Transverse colon (tissue), 4 donors: ENCODE data around the genes KLC1 and TDRD9.

DNA sequence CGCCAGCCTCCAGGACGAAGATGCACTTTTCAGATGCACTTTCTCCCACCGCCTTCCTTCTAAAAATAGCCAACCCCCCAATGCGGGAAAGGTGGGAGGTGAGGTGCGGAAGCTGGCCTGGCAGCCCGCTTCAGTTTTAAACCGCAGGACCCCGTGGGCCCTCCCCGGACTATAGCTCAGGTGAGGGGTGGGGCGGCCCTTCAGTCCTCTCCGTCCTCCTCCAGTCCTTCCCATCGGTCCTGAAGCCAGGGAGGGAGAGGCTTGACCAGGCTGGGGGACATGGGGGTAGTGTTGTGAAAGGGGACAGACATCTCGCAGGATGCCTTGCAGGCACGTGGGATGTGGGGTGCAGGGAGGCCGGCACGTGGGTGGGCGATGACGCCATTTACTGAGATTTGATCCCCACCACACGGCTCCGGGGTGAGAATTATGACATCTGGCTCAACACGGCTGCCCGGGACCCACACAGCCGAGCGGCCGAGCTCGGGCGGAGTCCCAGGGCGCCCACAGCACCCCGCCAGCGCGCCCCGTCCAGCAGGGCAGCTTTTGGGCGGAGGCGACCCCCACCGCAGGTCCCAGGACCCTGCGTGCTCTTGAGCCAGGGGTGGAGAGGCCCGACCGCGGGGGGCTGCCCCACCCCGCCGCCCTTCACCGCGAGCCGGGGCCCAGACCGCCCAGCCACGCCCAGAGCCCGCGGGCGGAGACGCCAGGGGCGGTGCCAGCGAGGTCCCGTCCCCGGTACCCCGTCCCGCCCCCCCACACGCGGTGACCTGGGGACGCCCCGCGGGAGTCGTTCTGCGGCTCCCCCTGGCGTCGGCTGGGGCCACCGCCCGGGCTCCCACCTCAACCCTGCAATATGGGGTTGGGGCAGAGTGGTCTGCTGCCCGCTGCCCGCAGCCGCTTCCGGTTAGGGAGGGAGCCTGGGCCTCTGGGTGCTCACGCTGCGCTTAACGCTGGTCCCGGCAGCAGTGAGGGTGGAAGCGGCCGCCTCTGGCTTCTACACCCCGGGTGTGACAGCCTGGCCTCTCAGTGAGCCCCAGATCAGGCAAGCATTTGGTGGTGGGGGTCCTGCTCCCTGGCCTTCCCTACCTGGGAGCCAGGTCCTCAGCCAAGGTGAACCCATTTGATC lies 3.2 kb upstream of the EXOC3L4 start:
- PRO-cap, result bidirectional peak, plus-strand start at position 759 of the sequence, minus-strand start at position 672 of the sequence
- RAMPAGE, long total RNA, 4 experiments, result no peak in any of the 4 experiments

GRCh38 chr14:103098473-103098983 lies 4.0 kb downstream of the EXOC3L4 start:
- PRO-cap, result no peak
- RAMPAGE, long total RNA, 4 experiments, result no peak in any of the 4 experiments

DNA sequence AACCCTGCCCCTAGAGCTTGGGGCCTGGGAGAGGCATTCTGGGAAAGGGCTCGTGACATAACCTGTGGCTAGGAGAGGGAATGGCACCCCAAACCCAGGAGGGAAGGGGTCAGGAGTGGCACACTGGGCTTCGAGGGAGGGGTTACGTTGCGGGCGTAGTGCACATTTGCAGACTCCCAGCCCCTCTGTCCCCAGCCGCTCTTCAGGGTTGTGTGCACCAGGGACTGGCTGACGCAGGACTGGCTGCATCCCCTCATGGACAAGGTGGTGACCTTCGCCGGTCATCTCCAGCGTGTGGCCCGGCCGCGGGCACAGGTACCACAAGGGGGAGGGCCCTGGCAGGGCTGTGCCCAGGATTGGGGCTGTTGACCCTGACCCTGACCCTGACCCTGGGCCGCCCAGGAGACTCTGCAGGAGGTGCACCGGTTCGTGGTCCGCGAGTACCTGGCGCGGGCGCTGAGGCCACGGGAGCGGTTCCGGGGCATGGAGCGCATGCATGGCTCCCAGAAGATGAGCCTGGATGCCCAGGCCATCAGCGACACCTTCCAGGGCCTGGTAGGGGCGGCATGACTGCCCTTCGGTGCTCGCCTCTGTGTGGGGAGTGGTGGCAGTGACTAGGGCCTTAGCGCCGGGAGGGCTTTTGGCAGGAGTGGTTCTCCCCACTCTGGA lies 12.8 kb downstream of the EXOC3L4 start:
- PRO-cap, result no peak
- RAMPAGE, long total RNA, 4 experiments, result start-site peak on the plus strand in 1 of 4 experiments, centred at position 247 of the sequence, 10 reads per replicate

GRCh38 chr14:103108778-103109368 lies 14.3 kb downstream of the EXOC3L4 start:
- PRO-cap, result no peak
- RAMPAGE, long total RNA, 4 experiments, result no peak in any of the 4 experiments

- PRO-cap, result unidirectional peak, minus-strand start at chr14:103123802
- RAMPAGE, long total RNA, 4 experiments, result start-site peak on the plus strand in 1 of 4 experiments, at chr14:103123457-103123926 at its widest, 46 reads per replicate
Observed at GRCh38 chr14:103123649-103124033, 380 bp downstream of the TNFAIP2 start.

- PRO-cap, result no peak
- RAMPAGE, long total RNA, 4 experiments, result no peak in any of the 4 experiments
Observed at GRCh38 chr14:103127541-103127932, 4.3 kb downstream of the TNFAIP2 start.

DNA sequence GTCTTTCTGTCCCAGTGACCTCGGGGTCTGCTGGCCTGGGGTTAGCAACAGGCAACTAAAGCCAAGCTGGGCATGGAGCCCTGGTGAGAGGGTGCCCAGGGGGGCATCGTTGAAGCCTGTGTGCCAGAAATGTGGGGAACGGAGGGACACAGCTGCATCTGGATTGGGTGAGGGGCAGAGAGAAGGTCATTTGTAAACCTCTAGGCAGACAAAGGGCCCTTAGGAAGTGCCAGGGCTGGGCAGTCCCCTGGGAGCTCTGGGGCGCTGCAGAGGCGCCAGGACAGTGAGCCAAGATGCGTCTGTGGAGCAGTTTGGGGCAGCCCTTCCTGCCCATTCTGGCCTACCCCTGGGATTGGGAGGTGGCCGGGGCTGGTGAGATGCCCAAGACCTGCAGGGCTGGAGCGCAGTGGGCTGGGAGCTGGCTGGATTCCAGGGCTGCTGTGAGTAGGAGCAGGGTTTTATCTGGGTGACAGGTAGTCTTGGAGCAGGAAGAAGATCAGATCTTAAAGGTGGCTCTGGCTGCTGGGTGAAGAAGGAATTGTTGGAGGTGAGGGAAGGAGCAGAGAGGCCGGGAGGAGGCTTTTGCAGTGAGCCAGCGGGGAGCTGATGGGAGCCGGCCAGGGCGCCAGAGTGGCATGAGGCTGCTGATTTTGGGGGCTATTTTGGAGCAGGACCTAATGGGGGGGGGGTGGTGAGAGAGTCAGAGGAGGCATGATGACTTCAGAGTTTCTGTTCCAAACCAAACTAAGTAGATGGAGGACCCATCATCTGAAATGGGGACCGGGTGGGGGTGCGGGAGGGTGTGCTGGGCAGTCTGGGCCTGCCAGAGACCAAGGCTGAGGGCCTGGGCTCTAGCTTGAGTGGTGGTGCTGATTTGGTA lies 5.8 kb downstream of the TNFAIP2 start:
- PRO-cap, result no peak
- RAMPAGE, long total RNA, 4 experiments, result no peak in any of the 4 experiments

DNA sequence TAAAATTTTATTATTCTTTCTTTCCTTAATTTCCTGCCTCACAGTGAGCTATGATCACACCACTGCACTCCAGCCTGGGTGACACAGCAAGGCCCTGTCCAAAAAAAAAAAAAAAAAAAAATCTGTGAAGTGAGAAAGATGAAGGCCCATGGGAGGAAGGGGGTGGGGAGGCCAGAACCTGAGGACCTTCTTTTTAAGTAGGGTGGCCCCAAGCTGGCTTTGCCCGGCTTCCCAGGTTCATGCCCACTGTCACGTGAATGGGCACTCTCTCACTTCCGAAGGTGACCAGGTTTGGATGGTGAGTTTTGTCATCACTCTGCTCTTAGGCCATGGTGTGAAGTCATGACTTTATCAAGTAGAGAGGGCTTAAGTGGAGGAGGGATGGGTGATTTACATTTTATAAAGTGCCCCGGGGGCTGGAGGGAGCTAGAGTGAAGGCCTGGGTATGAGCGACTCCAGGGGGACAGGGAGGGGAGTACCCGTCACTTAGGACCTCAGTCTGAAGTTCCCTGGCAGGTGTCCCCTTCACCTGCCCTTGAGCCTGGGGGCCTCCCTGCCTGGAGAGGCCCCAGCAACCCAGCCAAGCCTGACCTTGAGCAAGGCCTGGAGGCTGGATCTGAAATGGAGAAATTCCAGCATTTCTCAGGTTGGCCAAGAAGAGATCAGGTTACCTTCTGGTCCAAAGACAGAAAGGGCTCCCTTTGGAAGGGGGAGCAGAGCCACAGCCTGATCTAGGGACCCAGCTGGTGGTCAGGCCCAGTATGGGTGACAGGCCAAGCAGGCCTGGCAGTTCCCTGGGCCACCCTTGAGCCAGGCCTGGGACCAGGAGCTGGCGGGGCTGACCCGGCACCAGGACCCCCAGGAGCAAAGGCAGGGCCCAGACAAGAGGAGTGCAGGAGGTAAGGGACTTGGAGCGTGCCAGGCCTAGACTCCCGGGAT lies 82.5 kb downstream of the TNFAIP2 start:
- PRO-cap, result no peak
- RAMPAGE, long total RNA, 4 experiments, result no peak in any of the 4 experiments

GRCh38 chr14:103206753-103207482 lies 83.7 kb downstream of the TNFAIP2 start:
- PRO-cap, result bidirectional peak, plus-strand start at chr14:103207352, minus-strand start at chr14:103207151
- RAMPAGE, long total RNA, 4 experiments, result start-site peak on the minus strand in 1 of 4 experiments, at chr14:103207143-103207262 at its widest, 6 reads per replicate

DNA sequence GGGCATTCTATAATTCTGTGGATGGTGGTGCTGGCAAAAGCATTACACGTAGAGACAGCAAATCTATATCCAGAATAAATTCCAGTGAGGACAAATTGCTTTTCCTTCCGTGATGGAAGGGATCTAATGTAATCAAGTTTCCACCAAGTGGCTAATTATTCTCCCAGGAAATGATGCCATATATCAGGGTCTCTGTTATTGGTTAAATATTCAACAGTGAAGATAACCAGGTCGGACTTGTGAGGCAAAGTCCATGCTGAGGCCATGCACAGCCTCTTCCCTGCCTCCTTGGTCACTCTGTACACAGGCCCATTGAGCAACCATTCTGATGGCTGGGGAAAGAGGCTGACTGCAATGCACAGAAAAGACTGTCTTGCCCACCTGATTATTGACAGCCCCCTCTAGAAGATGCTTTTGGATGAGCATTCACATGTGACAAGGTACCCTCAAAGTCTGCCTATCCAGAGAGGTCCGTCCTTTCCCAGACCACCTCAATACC lies 90.1 kb downstream of the TNFAIP2 start:
- PRO-cap, result no peak
- RAMPAGE, long total RNA, 4 experiments, result no peak in any of the 4 experiments

DNA sequence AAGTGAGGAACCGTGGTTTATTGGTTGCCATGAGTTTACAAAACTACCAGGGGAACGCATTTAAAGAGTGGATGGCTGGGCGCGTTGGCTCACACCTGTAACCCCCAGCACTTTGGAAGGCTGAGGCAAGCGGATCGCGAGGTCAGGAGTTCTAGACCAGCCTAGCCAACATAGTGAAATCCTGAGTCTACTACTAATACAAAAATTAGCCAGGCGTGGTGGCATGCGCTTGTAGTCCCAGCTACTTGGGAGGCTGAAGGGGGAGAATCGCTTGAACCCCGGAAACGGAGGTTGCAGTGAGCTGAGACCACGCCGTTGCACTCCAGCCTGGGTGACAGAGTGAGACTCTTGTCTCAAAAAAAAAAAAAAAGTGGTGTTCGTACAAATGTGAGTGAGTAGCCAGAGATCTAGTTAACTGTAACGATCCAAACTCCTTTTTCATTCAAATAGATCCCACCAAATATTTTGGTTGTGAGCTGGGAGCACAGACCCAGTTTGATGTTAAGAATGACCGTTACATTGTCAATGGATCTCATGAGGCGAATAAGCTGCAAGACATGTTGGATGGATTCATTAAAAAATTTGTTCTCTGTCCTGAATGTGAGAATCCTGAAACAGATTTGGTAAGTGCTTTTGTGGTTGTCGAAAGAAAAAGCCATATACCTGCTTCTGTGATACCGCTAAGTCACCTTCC lies 2.3 kb downstream of the EIF5 start:
- PRO-cap, result no peak
- RAMPAGE, long total RNA, 4 experiments, result start-site peak on the plus strand in 1 of 4 experiments, centred at position 545 of the sequence, 25 reads per replicate

DNA sequence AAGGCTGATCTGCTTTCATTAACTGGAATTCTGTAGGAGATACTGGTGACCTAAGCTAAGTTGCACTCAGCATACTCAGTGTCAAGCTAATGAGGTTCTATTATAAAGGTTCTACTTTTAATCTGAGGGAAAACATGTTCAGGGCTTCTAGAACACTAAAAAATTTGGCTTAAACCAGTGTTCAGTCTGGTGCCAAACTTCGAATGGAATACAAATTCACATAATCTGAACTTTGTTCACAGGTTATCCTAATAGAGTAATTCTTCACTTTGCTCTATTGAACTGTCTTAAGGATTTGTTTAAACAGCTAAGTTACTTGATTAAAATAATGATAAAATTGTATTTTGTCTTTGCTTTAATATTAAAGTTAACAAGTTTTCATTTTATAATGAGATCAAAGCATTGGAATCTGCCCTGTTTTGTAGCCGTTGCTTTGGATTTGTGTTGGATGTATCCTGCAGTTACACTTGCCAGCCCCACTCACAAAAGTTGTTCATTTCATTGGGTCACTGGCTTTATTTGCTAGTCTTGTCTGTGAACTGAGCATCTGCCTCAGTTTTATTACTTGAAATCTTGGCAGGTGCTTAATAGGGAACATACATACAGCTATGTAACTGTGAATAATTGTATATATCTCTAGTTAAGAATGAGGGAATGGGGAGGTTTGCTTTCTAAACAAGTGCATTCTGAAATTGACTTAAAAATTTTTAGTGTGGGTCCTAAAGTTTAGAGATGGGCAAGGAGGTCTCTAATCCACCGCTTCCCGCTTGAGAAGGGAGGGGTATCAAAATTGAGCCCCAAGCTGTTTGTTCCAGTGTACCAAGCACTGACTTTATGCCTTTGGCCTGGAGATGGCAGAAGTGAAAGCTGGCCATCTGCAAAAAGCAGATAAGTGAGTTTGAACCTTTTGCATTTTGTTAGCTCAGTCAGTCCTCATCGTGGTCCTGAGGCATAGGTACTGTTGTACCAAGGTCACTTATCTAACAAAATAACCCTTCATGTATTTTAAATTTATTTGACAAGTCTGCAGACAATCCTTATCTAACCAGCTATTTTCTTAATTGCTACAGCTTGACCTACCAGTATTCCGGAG lies 9.1 kb downstream of the EIF5 start:
- PRO-cap, result no peak
- RAMPAGE, long total RNA, 4 experiments, result no peak in any of the 4 experiments

DNA sequence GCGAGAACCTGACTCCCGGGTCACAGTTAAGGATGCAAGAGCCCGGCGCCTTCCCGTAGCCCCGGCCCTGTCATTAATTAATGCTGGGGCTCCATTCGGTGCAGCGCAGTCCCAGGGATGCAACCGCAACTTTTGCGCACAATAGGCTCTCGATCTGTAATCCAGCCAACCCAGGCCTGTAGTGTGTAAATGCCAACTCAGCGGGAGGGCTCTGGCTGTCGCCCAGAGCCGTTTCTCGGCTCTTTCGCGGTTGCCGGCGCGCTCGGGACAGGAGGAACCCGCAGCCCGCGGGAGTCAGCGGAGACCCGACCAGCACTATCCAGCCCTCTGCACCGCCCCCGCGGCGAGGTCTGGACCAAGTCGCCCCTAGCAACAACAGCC lies 296 bp upstream of the MARK3 start:
- PRO-cap, result bidirectional peak, plus-strand start outside the sequence, minus-strand start at position 317 of the sequence
- RAMPAGE, long total RNA, 4 experiments, result no peak in any of the 4 experiments

DNA sequence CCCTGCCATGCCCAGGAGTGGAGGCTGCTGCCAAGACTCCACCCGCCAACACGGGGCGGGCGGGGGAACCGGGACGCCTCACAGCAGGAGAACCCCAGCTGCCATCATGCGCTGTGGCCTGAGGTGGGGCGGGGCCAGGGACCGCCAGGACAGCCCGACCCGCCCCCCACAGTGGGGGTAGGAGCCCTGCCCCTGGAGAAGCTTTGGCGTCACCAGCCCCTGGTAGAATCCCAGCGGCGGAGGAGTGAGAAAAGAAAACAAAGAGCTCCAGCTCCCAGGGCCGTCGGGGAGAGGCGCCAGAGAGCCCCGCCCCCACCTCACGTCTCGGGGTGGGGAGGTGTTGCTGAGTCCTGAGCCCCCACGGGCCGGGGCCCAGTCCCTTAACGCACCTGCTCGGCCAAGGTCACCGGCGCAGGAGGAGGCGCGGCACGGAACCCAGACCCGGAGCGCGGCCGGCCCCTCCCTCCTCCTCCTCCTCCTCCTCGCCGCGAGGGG lies 1.9 kb downstream of the CKB start:
- PRO-cap, result bidirectional peak, plus-strand start outside the sequence, minus-strand start at position 454 of the sequence
- RAMPAGE, long total RNA, 4 experiments, result start-site peak on the minus strand in 1 of 4 experiments, centred at position 425 of the sequence, 25 reads per replicate

- PRO-cap, result unidirectional peak, plus-strand start at chr14:103628768; bidirectional peak, plus-strand start at chr14:103629211, minus-strand start at chr14:103629119
- RAMPAGE, long total RNA, 4 experiments, result start-site peak on the plus strand in 2 of 4 experiments, at chr14:103629350-103629452 at its widest, 27 to 28 reads per replicate
Observed at GRCh38 chr14:103628592-103629502, at the start of gene KLC1. Gene KLC1 (plus strand): TSS chr14:103629211.

GRCh38 chr14:103634080-103634792 lies 5.2 kb downstream of the KLC1 start:
- PRO-cap, result no peak
- RAMPAGE, long total RNA, 4 experiments, result start-site peak on the plus strand in 1 of 4 experiments, at chr14:103634203-103634267 at its widest, 8 reads per replicate

GRCh38 chr14:103654305-103654968 lies 25.4 kb downstream of the KLC1 start:
- PRO-cap, result no peak
- RAMPAGE, long total RNA, 4 experiments, result start-site peak on the plus strand in 2 of 4 experiments, at chr14:103654704-103654817 at its widest, 23 to 287 reads per replicate

DNA sequence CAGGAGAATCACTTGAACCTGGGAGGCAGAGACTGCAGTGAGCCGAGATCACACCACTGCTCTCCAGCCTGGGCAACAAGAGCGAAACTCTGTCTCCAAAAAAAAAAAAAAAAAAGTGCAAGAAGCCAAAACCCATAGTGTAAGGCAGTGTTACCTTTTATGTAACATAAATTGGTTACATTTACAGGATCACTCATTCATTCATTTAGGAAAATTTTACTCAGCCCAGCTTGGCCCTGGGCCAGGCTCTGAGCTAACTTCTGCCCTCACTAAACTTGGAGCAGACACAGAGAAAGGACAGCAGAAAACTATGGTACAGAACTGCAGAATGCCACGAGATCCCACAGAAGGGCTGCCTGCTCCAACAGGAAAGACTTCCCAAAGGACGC lies 19.1 kb downstream of the PPP1R13B start:
- PRO-cap, result no peak
- RAMPAGE, long total RNA, 4 experiments, result no peak in any of the 4 experiments

DNA sequence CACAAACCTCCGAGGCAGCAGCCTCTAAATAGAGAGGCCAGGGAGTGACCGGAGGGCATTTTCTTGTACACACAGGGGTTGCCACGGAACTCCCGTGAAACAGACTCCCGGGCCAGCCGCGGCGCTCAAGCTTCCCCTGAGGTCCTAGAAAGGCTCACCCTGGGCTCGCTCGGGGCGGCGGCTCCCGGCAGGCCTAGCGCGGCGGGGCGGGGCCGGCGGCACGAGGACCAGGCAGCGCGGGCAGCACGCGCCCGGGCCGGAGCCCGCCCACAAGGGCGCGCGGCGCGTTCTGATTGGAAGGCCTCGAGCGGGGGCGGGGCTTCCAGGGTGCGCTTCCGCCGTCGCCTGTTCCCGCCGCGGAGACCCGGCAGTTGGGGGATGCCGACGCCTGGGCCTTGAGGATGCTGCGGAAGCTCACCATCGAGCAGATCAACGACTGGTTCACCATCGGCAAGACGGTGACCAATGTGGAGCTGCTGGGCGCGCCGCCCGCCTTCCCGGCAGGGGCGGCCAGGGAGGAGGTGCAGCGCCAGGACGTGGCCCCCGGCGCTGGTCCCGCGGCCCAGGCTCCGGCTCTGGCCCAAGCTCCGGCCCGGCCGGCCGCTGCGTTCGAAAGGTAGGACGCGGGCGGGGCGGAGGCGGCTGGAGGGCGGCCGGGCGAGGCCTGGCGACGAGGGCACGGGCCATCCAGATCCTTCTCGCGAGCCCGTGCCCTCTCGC lies at the start of gene TDRD9:
Gene TDRD9, plus strand, starts transcription at position 348 of the 720 bp plus-strand sequence.
- PRO-cap, result no peak
- RAMPAGE, long total RNA, 4 experiments, result no peak in any of the 4 experiments

DNA sequence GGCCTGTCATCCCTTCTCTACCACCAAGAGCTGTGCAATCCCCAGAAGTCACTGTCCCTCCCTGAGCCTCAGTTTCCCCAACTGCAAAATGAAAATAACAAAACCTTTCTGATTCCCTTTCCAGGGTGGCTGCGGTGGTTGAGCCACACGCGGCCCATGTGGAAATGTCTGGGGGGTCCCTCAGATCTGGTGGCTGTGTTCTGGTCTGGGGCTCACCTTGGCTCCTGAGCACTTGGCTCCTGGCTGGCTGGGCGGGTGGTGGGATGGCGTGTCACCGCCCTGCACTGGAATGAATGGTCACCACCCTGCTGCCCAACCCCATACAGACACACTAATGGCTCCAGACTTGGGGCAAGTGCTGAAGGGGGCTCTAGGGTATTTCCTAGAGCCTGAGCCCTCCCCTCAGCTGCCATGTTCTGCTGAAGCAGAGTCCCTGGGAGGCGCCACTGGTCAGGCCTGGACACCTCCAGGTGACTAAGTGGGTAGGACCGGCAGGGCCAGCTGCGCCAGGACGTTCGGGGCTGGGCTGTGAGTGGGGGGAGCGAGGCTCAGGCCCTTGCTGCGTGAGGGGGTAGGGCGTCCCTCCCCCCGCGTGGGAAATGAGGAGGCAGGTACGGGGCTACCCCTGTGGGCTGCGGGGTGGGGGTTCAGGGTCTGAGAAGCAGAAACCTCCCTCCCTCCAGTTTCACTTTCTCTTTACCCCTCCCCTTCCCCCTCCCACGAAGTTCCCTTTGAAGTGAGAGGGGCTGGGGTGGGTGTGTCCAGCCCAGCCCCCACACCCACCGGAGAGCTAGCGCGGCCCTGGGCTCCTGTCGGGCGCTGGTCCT lies 22.3 kb upstream of the KIF26A start:
- PRO-cap, result unidirectional peak, plus-strand start at position 473 of the sequence
- RAMPAGE, long total RNA, 4 experiments, result no peak in any of the 4 experiments